Skin of body (tissue), 2 donors: ENCODE measurements around a stretch of chr2.

DNA sequence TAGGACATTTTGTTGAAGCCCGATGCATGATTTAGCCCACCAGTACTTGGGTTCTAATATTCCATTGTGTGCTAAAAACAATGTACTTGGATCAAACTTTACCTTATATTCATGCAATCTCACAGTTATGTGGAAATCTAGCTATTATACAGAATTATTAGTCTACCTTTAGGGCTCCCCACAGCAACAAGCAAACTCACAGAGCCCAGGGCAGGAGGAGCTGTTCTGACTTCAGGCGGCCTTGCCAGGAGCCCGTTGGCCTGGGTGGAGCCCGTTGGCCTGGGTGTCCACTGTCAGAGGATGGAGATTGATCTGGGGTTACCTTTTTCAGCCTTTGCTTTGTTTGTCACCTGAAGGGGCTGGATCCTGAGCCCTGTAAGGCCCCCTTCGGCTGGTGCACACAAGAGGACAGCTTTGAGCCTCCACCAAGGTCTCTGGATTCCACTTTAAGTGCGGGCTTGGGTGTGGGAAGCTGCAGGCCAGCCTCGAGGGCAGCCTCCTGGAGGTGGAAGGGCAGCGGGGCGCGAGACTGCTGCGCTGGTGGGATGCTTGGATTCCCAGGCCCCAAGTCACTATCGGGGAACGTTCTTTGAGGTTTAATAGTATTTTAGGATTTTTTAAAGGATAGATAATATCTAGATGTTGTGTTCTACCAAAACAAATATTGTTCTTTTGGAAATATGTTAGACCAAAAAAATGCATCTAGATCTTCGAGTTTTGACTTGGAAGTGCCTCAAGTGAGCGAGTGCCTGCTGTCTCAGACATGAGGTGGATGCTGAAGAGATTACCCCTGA is 113.6 kb downstream of the AGAP1 start:
- RAMPAGE, long total RNA, result no peak

GRCh38 chr2:235641101-235641814 is 147.4 kb downstream of the AGAP1 start:
- RAMPAGE, long total RNA, result no peak

- RAMPAGE, long total RNA, result no peak
Measured at GRCh38 chr2:235787517-235788017, 293.7 kb downstream of the AGAP1 start.

GRCh38 chr2:235811793-235812837 is 318.3 kb downstream of the AGAP1 start:
- RAMPAGE, long total RNA, result no peak

GRCh38 chr2:235824899-235825310 is 331.1 kb downstream of the AGAP1 start:
- RAMPAGE, long total RNA, result no peak

DNA sequence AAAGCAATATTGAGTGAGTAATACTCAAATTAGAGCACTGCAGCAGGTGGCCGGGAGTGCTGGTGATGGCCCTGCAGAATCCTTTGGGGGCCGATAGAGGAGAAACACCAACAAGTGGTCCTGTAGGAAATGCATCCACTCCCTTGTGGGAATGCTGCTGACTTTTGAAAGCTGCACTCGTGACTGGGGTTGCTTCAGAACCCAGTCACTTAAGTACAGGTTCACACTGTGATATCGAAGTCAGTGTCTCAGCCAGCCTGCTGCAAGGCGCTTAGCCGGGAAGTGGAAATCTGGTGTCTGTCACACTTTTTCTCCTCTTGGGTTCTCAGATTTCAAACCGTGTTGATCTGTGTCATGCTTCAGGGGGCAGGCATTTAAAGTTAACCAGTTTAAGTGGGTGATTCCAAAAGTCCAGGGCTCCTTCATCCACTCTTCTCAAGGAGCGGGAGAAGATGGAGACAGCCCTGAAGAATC is 331.9 kb downstream of the GBX2 start:
- RAMPAGE, long total RNA, result no peak

GRCh38 chr2:236107711-236108010 is 60.5 kb downstream of the GBX2 start:
- RAMPAGE, long total RNA, result no peak

- RAMPAGE, long total RNA, result no peak
Measured at GRCh38 chr2:236236554-236236885, 27.7 kb downstream of the ASB18 start.

DNA sequence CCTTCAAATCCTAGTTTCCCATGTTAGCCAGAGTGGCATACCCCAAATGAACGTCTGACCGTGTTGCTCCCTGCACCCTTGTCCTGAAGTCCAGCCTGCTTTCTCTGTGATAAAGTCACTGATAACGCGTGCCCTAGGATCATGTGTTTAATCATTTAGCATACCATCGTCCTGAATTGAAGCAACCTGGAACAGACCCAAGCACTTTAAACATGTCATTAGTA is 2.9 kb downstream of the ASB18 start:
- RAMPAGE, long total RNA, result no peak

GRCh38 chr2:236570624-236571016 is 995 bp downstream of the ACKR3 start:
- RAMPAGE, long total RNA, result no peak

GRCh38 chr2:236703355-236703934 is 133.8 kb downstream of the ACKR3 start:
- RAMPAGE, long total RNA, result no peak

- RAMPAGE, long total RNA, result no peak
Measured at GRCh38 chr2:236952572-236952925, 133.1 kb upstream of the COPS8 start.

GRCh38 chr2:236969268-236969712 is 116.4 kb upstream of the COPS8 start:
- RAMPAGE, long total RNA, result no peak

- RAMPAGE, long total RNA, result no peak
Measured at GRCh38 chr2:236971858-236972373, 113.8 kb upstream of the COPS8 start.

GRCh38 chr2:237064171-237064773 is 21.4 kb upstream of the COPS8 start:
- RAMPAGE, long total RNA, result no peak

- RAMPAGE, long total RNA, result no peak
Measured at GRCh38 chr2:237208213-237208716, 122.6 kb downstream of the COPS8 start.

GRCh38 chr2:237234054-237234824 is 148.6 kb downstream of the COPS8 start:
- RAMPAGE, long total RNA, result no peak

DNA sequence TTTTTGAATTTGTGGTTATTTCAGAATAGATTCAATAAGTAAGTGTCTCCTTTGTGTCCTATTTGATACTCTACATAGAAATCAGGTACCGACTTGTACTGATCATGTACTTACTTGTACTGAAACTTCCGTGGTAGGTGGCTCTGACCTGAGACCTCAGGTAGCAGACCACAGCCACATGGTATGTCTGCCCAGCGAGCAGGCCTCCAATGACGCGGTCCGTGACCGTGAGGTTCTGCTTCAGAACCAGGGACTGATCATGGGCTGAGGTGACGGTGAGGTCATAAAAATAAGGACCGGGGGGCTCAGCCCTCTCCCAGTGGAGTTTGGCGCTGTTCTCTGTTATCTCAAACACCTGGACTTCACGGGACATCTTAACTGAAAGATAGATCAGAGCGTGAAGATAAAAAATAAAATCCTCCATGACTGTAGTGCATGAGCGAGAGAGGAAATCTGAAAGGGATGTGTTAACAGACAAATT is 79.4 kb downstream of the COL6A3 start:
- RAMPAGE, long total RNA, result no peak

DNA sequence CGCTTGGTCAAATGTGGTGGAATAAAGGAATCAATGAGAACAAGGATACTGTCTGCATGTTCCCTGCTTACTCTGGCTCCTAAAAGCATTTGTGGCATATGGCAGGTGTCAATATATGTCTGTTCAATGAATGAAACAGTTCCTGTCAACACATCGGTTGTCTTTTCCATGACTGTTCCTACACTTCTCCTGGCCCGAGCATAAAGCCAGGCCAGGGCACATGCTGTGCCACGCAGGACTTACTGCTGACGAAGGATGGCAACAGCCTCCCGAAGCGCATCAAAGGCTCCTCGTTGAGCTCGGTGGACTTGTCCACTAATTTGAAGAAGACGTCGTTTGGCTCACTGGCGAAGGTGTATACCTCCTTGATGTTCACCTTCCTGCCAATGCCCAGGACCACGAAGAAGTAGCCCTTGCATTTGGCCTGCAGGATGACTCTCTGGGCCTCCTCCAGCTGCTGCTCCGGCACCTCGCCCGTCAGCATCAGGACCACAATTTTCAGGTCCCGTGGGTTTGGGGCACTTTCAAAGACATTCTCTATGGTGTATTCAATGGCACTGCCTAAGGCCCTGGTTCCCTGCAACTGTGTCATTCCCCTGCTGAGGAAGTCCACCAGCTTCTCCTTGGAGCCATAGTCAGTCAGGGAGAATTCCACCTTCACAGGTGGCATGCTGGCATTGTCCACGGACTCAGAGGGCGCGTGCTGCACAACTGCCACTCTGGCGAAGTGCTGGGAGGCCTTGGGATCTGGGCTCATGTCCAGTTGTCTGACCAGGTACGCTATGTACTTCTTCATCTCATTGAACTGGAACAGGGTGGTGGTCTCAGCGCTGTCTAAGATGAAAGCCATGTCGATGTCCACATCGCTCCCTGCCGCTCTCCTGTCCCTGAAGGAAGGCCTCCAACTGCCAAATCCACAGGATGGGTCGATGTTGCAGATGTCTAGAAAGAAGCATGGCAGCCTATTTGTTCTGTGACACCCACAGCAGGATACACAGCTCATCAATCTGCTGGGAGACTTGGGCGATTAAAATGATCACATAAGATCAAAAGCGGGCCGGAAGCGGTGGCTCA is 73.4 kb downstream of the COL6A3 start:
- RAMPAGE, long total RNA, result no peak

DNA sequence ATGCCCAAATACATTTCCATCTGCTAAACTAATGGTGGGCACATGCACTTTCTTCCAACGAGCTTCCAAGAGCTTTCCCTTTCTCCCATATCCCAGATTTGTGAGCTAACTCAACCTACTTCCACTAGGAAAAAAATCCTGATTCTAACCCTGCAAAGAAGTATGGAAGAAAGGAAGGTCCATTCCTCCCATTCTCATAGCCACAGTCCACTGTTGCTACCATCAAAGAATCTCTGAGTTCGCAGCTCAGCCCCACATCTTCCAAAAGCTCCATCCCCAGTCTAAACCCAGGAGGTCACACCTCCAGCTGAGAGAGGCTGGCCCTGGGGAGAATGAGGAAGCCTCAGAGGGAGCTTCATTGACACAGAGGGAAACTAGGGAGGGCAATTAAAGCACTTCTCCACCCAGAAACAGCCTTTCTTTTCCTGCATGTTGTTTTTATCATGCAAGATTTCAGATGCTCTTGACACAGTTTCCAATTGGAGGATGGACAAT is 51.5 kb downstream of the COL6A3 start:
- RAMPAGE, long total RNA, result no peak